Frontal cortex (tissue), 2 donors: ENCODE results near the gene P2RY14.

DNA sequence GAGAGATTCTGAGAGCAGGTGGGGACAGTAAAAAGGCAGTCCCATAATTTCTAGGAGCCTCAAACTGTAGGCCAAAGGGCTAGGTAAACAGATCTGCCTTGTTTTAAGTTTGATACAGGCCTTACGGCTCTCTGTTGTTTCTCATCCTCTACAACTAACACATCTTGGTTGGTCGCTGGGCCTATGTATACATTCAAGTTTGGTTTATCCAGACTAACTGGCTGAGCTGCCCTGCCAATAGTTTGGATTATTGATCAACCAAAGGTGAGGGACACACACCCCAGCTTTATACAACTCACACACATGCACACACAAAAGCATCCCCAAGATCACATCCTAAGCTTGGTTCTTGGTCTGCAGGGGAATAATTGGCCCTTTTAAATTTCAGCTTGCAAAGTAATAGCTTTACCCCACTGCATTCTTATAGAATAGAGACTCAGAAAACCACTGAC lies 3.0 kb downstream of the SIAH2 start:
- RAMPAGE, long total RNA, result no peak

GRCh38 chr3:151086500-151087638 lies 1.4 kb downstream of the MED12L start:
- RAMPAGE, long total RNA, result no peak

- RAMPAGE, long total RNA, result no peak
Measured at GRCh38 chr3:151200014-151200261, 3.1 kb downstream of the GPR171 start.

- RAMPAGE, long total RNA, result no peak
Measured at GRCh38 chr3:151218178-151218506, 15.1 kb upstream of the GPR171 start.

DNA sequence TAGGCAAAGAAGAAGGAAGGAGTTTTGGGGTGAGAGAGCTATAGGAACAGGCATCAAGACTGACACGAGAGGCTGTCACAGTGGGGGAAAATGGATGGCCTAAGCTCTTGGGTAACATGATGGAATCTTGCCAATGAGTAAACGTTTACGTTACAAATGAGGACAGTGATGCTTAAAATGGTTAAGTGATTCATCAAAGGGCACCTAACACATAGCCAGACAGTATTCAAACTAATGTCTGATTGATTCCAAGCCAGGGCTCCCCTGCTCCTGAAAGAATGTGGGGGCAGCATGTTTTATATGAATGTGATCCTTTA lies 23.2 kb upstream of the GPR171 start:
- RAMPAGE, long total RNA, result no peak

DNA sequence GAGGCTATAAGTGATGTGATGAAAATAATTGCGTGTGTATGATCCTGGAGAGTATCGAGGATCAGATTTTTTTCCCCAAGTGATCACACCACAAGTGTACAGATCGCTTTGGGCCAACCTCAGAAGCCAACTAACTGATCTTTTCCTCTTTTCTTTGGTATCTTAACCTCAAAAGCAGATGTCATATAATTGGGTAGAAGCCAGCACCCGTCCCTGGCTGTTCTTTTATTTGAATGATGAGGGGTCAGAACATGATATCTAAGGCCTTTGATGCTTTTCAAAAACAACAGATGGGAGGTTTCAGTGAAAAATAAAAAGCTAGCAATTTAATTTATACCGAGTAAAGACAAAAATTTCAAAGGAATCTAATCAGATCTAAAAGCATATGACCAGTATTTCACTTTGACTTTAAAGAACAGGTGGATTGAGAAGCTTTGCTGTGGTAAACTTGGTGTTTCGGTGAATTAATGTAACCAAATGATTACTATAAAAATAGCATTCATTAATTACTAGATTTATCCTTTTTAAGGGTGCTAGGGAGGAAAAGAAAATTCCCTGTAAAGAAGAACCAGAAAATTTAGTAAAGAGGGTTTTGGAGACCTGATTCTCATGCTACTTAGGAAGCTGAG lies 3.1 kb downstream of the P2RY14 start:
- RAMPAGE, long total RNA, result no peak

GRCh38 chr3:151278226-151279019 lies at the start of gene P2RY14:
TSS of gene P2RY14 (minus strand) at chr3:151278542.
- RAMPAGE, long total RNA, result no peak

- RAMPAGE, long total RNA, result no peak
Measured at GRCh38 chr3:151538802-151539741, 78.2 kb upstream of the IGSF10 start.

GRCh38 chr3:151889816-151890090 lies 16.3 kb downstream of the SUCNR1 start:
- RAMPAGE, long total RNA, result no peak

DNA sequence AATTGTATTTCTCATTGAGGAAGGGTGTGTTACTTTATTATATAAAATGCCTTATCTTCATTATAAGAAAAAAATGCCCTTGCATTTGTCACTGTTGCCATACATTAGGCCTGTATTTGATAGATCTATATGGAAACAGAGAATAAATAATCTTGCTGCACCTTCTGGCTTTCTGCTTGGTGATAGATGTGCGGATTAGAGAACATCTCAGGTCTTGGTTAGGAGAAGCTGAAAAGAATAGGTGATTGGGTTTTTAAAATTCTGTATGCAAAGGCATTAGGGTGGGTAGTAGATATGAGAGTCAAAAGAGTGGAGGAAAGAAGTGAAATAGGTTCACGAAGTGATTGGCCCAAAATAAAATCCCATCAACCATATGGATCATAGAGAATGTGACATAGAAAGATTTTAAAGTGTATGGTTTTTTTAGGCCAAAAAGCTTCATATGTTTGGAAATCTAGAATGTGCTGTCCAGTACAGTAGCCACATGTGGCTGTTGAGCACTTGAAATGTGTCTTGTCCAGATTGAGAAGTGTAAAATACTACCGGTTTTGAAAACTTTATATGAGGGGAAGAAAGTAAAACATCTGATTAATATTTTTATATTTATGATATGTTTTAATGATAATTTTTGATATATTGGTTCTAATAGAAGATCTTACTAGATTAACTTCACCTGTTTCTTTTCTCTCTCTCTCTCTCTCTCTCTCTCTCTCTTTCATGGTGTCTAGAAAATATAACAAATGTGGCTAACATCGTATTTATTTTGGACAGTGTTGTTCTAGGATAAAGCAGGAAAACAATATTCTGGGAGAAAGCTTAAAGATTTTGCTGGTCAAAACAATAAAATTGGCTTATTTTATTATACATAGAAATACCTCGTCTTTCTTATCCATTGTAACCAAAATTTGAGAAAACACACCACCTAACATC lies 2.9 kb downstream of the MBNL1 start:
- RAMPAGE, long total RNA, result no peak

DNA sequence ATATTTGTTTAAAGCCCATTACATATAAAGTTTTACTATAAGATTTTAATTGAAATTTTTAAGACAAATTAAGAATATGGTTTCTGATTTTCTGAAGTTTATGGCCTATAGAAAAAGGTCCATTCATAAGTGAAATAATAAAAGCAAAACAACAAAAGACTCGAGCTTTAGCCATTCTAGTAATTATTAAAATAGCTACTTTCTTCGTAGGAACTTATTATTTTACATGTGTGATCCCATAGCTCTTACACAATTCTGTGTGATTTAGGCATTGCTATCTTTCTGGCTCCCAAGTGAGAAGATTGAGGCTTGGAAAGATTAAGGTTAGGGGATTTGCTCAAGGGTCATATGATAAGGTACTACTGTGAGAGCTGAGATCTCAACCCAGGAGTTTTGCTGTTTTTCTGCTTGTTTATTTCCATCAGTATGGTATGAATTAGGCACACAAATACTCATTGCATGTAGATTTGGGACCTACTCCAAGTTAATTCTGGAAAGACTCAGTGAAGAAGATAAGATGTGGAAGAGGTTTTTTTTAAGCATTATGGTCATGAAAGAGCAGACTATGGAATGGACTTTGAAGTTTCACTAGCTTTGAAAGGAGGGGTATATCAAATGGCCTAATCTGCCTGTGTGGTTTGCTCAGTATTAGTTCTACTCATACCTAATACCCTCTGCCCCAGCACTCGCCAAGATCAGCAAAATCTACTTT lies 12.3 kb downstream of the MBNL1 start:
- RAMPAGE, long total RNA, result no peak

GRCh38 chr3:152346726-152347996 lies 78.4 kb downstream of the MBNL1 start:
- RAMPAGE, long total RNA, result no peak

GRCh38 chr3:152376610-152377314 lies 108.0 kb downstream of the MBNL1 start:
- RAMPAGE, long total RNA, result no peak

DNA sequence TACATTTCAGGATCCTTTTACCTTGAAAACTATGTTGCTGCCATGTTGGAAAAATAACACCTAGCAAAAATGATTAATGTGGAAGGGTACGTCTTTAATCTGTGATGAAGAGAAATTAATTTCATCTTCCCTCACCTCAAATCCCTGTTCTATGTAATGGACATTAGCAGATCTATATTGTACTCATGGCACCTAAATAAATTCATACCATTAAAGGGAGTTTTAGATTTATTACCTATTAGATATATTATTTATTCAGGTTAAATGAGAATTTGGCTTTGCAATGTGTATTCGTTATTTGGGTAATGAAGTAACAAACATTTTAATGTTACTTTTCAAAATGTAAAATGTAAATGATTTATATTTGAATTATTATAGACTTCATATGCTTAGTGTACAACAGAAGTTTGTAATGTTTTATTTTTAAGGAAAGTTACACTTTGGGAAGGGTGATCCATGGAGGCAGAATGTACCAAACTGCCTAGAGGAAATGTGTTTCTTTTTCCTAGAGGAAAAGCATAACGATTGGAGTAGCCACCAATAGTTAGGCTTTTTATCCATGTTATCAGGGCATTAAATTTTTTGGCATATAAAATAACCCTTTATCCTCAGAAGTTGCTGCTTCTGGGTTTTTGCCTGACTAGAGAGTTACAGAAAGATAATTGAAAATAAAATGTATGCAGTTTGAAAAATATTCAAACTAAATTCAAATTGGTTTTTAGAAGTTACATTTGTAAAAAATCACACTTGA lies 115.2 kb downstream of the MBNL1 start:
- RAMPAGE, long total RNA, result no peak

DNA sequence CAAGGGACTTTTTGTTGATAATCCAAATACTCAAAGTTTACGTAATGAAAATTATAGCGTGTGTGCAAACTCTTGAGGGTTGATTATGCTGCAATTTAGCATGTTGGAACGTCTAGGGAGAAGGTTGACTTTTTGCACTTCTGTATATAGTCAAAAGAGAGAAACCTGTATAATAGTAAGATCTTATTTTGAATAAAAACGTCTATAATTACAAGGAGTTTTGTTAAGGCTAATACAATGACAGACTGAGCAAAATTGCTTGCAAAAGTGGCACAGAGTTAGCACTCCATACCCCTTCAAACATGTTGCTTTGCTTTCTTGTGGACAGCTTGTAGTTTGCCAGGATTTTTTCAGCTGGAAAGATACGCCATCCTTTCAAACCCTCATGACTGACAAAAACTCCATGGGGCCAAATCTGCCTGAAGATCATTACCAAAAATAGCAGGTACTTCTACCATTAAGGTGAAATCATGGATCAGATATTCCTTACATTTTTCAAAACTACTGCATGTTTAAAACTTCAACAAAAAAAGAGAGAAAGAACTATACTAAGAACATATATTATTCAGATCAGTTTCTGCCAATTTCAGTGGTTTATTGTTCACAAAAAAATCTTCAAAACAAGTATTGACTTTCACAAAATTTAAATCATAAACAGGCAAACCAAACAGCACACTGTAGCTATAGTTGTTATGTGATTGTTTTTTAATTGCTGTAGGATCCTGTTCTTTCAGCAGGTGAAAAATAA lies 196.1 kb downstream of the MBNL1 start:
- RAMPAGE, long total RNA, result no peak

DNA sequence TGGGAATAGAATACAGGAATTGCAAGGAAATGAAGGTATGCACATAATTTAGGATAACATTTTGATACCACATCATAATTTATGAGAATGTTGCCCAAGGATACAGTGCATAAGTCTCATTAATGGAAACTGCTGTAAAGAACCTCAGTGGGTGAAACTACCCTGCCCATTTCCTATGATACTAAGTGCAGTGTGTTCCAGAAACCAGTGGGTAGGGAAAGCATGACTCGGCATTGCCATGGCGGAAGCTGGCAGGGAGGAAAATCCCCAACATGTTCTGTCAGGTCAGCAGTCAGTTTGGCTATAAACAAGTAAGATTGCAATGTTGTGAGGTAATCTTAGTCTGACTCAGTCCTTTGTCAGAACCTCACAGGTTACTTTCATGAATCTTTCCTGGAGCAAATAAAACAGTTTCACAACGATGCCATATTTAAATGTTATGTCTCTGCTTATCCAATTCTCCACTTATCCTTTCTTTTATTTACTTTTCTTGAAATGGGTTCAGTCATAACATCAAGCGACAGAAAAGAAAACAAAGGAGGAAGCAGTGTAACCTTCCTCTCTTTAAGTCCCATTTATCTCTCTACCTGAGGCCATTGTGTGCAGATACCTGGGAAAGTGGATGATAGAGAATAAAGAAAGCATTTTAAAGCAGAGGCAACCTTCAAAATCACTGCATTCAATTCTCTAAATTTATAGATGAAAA lies 23.3 kb upstream of the RAP2B start:
- RAMPAGE, long total RNA, result no peak

- RAMPAGE, long total RNA, result no peak
Measured at GRCh38 chr3:153163065-153163985, 1.3 kb downstream of the RAP2B start.

- RAMPAGE, long total RNA, result no peak
Measured at GRCh38 chr3:153164177-153164443, 2.1 kb downstream of the RAP2B start.

- RAMPAGE, long total RNA, result no peak
Measured at GRCh38 chr3:153320241-153320945, 158.4 kb downstream of the RAP2B start.

DNA sequence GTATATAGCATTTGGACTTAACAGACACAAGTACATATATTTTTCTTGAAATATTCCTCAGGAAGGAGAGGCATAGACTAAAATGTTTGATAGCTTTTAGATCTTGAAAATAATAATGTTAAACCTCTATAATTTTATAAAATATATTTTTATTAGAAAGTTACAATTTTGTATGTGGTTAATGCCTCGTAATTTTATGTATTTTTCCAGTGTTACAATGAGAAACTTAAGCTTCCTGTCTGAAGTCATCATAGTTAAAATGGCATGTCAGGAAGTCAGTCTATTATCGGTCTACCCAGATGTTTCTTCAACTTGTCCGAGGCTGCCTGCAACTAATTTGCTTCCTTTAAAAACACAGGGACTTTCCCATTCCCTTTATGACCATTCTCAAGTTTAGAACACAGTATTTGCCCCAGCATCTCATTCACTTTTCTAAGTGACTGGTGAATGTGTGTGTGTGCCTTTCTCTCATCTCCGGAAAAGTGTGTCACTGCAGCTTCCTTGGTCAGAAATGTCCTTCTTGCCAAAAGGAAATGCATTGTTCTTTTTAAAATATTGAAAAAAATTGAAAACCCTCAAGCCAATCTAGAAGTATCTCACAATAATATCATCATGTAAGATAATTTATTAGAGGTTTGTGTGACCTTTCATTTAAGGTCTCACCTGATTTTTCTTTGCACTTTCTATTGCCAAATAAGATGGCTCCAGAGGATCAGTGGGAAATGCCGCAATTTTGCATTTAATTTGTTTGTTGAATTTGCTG lies 466.6 kb downstream of the RAP2B start:
- RAMPAGE, long total RNA, result no peak